Duodenum (tissue), 1 donor: ENCODE data around the genes TYSND1, TBATA and PCBD1.

- PRO-cap: no peak
Measured at GRCh38 chr10:69362138-69363554, 44.0 kb downstream of the HK1 start.

DNA sequence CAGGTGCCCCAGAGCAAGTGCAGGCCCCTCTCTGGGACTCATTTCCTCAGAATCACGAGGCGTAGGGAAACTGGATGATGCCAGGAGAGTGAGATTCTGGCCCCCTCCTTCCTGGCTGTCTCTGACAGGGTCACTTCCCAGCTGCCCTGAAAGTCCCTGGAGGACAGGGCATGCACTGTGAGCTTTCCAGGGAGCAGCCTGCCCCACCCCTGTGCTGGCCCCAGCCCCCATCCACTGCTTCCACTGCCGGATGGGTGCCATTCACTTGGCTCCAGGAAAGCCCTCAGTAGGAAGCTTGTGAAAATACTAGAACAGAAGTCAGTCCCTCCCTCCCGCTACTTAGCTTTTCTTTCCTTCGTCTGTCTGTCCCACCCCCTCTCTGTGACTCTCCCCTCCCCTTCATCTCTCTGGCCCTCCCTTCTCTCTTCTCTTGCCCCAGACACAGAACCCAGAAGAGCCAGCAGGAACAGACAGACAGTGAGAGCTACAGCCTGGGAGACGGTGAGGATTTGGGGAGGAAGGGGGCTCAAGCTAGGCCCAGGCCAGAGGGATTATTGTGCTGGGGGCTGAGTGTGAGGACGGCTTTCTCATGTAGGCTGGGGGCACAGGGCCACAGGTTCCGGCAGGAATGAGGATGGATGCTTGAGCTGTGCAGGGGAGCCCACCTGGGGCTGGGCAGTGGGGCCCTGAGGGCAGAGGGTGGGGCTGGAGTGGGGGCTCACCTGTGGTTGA is 10.2 kb downstream of the TACR2 start:
- PRO-cap: no peak

- PRO-cap: no peak
Measured at GRCh38 chr10:69417284-69417875, 662 bp upstream of the TACR2 start.

DNA sequence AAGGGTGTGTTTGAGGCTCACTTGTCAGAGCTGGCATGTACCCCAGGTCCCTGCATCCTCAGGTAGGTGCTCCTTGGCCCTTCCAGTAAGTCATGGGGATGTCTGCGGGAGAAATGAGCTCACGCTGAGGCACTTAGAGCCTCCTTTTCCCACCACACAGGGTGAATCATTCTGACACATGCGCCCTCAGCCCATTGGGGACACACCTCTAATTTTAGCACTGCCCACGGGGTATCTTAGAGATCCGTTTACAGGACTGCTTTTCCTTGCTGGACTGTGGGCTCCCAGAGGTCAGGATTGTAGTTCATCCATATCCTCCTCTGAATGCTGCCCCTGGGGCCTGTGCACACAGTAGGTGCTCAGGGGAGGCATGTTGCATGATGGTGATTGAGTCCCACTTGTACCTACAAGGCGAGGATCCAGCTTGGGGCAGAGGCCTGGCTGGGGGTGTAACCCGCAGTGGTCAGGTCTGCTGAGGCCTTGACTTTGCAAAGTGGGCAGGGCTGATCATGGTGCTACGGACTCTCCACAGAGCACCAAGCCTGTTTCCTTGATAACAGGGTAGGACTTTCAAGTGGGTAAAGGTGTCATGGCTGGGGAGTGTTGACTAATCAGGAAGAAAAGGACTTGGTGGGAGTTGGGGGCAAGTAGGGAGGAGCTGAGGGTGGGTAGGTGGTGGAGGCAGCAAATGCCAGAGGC is 5.8 kb downstream of the TSPAN15 start:
- PRO-cap: no peak

DNA sequence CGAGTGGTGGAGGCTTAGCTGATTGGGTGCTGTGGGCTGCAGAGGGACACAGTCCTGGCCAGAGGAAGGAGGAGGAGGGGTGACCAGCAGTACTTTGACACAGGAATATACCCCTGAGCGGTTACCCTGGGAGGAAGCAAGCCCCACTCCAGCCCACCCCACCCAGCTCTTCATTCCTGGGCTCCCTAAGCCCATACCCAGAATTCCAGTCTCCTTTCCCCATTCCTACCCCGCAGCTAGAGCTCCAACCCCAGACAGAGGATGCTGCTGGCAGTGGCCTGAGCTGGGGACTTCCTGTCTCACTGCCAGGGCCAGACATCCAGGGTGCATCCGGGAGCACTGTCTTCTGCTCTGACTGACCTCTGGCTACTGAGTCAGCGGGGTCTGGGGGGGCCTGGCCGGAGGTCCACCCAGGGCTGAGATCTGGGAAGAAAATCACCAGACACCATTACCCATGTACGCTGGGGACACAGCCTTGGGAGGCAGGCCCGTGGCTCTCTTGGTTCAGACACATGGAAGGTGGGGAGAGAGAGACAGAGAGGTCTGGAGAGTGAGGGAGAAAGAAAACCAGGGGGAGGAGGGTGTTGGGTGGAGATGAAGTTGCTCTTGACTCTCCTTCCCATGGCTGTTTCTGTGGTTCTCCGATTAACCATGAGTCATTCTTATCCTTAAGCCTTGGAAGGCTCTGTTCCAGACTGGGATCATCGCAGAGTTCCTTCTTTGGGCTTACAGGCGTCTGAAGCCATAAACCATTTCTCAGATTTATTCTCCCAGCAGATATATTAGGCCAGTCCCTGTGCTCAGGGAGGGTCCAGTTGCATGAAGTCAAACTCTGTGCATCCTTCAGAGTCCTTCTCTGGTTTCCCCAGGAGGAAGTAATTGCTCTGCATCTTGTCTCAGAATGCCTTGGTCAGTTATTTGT is 23.6 kb downstream of the TSPAN15 start:
- PRO-cap: no peak

- PRO-cap: no peak
Measured at GRCh38 chr10:69721651-69722534, 79.8 kb upstream of the COL13A1 start.

DNA sequence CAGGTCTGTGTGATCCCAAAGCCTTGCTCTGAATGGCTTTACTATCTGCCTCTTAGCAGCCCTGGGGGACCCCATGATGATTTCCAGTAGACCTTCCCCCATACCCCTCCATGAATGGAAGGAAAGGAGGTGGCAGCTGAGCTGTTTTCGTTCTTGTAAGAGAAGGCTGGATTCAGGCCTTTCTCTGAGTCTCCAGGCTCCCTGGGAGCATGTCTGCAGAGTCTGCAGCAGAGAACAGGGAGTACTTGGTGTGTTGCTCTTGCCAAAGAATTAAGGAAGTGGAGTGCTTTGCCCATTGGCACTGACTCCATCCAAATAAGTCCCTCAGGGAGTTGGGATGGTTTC is 109.8 kb downstream of the COL13A1 start:
- PRO-cap: no peak

- PRO-cap: no peak
Measured at GRCh38 chr10:70126568-70126902, 6.1 kb downstream of the AIFM2 start.

GRCh38 chr10:70146451-70147166 is at the start of gene TYSND1:
Gene TYSND1, minus strand, starts transcription at chr10:70146700.
- PRO-cap: bidirectional peak, plus-strand start at chr10:70146872, minus-strand start at chr10:70146663

DNA sequence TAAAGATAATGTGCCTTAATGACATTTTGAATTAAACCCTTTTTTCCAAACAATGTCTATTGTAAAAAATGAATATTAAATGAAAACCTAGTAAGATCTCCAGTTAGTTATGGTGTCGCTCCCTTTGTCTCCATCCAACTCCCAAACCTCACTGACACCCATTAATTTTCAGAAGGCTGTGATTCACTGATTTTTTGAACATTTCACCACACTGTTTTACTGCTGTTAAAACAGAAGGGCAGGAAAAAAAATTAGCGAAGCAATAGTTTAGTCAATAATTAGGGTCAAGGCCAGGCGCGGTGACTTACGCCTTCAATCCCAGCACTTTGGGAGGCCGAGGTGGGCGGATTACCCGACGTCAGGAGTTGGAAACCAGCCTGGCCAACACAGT is 1.3 kb upstream of the PPA1 start:
- PRO-cap: no peak

DNA sequence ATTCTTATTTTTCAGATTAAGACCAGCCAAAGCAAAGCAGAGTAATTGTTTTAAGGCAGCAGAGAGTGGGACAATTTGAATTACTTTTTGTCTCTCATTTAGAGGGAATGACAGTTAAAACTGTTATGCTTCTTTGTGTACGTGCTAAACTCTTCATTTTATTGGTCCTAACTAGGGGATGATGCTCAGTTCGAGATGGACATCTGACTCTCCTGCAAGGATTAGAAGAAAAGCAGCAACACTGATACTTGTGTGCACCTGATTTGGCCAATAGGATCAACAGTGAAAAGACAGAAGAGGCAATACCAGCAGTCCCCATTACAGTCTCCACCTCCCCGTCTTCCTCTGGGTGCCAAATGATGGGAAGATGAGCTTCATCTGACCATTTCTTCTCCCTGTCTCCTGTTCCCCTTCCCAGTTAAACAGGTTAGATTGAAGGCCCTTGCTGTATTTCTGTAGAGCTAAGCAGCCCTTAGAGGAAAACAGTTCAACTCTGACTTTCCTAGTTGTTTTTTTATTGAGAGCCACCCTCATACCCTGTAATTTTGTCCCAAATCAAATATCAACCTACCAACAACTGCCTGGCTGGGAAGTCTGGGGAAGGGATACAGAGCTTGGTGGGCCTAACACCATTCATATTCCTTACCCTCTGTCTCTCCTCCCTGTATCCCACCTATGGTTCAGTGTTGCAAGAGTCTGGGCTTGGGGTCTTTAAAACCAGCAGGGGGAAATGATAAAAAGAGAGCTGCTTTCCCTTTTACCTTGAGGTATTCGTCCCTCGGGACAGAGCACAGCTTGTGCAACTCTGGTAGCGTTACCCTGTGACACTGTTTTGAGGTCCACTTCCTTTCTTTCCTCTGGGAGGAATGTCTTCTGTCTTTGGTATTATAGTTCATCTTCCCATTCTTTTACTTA is 17.9 kb downstream of the EIF4EBP2 start:
- PRO-cap: no peak

GRCh38 chr10:70427635-70428227 is 13.8 kb downstream of the NODAL start:
- PRO-cap: no peak

DNA sequence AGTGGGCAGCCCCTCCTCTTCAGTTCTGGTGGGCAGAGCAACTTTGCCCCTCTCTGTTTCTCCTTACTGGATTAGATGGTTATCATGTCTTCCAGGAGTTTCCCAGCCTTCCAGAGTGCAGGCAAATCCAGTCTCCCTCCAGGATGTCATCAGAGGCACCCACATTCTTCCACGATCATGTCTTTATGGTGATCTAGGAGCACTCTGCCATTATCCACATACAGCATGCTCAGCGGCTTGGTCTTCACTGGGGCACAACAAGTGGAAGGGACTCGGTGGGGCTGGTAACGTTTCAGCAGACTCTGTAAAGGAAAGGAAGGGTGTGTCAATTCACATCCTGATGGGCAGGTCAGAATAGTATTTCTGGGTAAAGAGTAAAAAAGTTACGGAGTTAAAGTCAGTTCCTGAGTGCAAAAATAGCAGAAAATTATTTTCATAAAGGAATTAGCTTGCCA is 8.7 kb downstream of the NODAL start:
- PRO-cap: no peak

GRCh38 chr10:70458017-70458912 is 16.8 kb upstream of the NODAL start:
- PRO-cap: unidirectional peak, plus-strand start at chr10:70458542

DNA sequence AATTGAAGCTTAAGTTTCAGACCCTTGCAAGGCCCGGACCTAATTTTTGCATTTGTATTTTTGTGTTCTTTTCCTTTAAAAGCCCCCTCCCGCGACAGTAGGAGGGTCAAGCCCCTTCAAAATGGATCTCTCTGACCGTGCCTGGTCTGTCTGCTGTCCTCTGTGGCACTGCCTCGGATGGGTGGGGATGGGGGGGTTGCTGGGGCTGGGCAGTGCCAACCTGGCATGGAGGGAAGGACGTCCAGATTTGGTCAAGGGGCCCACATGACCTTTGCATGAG is 17.8 kb upstream of the NODAL start:
- PRO-cap: no peak

DNA sequence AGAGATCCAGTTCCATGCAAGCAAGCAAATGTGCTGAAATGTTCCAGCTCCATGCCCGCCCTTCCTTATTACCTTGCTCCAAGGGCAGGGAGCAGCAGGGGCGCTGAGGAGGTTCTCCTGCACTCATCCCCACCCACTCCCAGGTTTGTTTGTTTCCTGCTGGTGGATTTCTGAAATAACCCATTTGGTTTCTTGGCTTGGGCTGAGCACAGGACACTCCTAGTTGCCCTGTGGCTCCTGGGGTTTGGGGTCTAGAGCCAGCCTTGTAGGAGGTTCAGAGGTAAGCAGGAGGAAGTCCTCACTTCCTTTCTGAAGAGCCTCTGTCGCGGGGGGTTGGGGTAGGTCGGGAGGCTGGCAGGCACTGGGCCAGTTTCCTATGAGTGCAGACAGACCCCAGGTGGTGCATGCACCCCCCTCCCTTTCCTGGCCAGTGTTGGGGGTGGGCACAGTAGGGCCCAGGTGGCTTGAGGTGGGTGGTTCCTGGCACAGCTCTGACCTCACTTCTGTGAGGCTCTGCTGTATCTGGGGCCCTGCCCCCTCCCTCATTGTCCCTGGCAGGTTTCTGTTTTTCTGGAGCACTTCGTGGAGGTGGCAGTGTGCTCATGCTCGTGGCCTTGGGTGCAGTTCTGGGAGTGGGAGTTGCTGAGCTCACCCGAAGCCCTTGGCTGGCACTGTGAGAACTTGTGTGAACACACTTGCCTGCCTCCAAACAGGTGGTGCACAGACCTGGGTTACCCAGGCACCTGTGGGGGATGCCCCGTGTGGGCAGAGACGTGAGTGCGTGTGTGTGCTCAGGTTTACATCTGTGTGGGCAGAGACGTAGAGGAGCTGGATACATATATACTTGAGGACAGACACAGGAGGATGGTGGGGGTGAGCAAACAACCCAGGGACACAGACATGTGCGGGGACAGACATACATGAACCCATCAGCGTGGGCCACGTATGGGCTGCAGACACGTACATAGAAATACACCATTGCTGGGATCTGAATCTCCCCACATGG is 1.8 kb downstream of the PALD1 start:
- PRO-cap: no peak

- PRO-cap: no peak
Measured at GRCh38 chr10:70573620-70574148, 28.9 kb downstream of the PRF1 start.

DNA sequence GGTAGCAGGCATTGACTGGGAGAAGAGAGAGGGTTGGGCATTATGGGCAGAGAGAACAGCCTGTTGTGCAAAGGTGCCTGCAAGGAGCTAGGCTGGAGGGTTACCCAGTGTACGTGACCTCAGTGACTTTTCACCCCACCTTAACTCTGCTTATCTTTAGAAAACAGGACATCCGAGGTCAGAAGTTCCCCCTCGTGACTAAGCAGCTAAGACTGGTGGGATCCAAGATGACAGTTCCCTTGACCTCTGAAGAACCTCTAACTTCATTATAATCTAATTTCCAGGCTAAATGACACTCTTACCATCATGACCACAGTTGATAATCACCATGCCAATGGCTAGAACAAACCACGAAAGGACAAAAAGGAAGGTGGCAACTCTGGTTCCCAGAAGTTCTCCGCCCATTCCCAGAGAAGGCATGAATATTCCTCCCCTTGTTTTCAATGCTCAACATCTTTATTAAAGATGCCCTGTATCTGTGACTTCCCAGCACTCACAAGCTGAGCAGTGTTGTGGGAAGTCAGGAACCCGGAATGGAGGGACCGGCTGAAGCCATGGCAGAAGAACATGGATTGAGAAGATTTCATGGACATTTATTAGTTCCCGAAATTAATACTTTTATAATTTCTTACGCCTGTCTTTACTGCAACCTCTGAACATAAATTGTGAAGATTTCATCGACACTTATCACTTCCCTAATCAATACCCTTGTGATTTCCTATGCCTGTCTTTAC is 4.9 kb upstream of the ADAMTS14 start:
- PRO-cap: no peak

DNA sequence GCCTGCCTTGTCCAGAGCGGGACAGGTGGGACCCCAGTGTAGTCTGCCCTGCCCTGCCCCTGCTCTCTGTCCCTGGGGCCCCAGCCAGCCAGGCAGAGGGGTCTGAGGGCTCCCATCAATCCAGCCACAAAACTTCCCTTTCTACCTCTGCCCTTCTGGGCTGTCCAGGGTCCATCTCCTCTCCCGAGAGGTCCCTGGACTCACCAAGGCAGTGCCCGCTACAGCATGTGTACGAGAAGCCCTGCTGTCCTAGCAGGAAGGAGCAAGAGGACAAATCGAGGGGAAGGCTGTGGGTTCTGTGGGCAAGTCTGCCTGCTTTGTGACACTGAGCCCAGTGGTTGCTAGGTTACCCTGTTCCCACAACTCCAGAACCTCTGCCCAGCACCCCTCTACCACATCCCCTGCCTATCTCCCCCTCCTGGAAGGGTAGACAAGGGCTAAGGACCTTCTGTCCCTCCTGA is at the start of gene TBATA:
TSS of gene TBATA (minus strand) at position 297 of the 461 bp plus-strand sequence.
- PRO-cap: no peak

DNA sequence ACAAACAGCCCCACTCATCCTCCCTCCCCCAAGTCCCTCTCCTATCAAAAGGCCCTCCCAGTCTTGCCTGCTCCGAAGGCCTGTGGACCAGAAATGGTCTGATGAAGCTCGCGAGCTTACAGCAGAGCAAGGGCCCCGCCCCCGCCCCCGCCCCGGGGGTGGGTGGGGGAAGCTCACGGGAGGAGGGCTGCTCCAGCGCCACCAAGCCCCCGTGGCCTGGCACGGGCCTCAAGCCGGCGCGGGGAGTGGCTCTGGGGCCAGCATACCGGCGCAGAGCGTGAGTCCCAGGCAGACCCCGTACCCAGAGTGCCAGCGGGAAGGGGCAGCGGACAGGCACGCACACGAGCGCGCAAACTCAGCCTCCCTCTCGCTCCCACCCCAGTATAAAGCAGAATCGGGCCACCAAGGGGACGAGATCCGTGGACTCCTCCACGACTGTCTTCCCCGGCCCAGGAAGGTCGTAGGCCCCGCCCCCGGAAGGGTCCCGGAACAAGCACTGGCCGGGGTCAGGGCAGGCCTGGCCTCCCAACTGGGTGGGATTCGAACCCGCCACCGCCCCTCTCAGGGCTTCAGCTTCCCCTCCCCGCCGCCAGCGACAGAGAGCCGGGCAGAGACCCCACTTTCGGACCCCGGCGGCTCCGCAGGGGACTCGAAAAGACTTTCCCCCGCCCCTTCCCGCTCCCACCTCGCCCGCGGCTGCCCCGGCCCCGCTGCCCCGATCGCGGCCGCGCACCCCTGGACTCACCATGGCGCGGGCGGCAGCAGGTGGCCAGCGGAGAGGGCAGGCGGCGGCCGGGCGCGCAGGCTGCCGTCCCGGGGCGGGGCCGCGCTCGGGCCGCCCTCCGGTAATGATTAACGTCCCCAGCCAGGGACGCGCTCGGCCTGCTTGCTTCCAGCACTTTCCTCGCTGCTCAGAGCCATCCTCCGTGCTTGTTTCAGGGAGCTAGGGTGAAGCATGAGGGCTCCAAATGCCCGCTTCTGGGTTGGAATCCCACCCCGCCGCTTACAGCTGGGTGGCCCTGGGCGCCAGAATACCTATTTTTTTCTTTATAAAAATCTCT is at the start of gene PCBD1:
TSS of gene PCBD1 (minus strand) at position 780 of the 1,061 bp plus-strand sequence.
- PRO-cap: bidirectional peak, plus-strand start at position 231 of the sequence, minus-strand start at position 91 of the sequence; bidirectional peak, plus-strand start at position 509 of the sequence, minus-strand start at position 451 of the sequence; bidirectional peak, plus-strand start at position 898 of the sequence, minus-strand start at position 807 of the sequence